Liver (tissue), 9 donors: ENCODE measurements around a stretch of chr3.

DNA sequence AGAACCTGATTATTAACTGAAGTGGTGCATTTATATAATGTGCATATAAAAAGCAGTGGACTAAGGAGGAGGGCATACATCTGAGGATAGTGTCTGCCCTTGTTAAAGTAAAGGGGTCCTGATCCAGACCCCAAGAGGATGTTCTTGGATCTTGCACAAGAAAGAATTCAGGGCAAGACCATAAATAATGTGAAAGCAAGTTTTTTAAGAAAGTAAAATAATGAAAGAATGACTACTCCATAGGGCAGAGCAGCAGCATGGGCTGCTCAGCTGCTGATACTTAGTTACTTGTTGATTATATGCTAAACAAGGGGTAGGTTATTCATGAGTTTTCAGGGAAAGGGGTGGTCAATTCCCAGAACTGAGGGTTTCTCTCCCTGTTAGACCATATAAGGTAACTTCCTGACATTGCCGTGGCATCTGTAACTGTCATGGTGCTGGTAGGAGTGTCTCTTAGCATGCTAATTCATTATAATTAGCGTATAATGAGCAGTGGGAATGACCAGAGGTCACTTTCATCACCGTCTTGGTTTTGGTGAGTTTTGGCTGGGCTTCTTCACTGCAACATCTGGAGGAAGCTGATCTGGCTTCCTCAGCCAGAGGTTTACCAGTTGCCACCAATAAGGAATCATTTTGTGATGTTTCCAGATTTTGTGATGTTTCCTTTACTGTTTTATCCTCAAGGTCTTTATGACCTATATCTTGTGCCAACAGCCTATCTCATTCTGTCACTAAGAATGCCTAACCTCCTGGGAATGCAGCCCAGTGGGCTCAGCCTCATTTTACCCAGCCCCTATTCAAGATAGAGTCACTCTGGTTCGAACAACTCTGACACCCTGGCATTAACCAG is 121.8 kb upstream of the CHL1 start:
- PRO-cap, 5 experiments: no peak in any of the 5 experiments
- RAMPAGE, long total RNA, 2 experiments: no peak in any of the 2 experiments
- RRBS: no CpG with 5 or more reads among the region's 4 CpGs

DNA sequence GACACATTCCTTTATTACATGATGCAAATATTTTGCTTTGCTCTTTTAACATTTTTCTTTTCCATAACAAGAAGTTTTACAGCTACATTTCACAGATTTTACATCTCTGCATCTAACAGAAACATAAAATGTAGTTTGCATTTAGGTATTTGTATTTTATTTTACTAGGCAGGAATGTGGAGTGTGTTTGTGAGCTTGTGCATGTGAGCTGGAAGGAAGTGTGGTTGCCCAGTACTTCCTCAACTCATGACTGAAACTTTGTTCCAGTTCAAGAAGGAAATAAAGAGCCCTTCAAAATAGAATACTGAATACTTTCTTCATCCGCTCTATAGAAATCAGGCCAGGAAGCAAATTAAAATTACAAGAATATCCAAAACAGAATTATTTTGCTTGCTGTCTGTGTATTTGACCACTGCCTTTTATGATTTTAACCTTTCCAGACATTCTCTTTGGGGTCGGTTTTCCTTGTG is 81.3 kb downstream of the CHL1 start:
- PRO-cap, 5 experiments: no peak in any of the 5 experiments
- RAMPAGE, long total RNA, 2 experiments: no peak in any of the 2 experiments
- RRBS: no CpG with 5 or more reads among the region's 2 CpGs

GRCh38 chr3:1885262-1885682 is 213.4 kb upstream of the CNTN4 start:
- PRO-cap, 5 experiments: no peak in any of the 5 experiments
- RAMPAGE, long total RNA, 2 experiments: no peak in any of the 2 experiments

GRCh38 chr3:2862229-2862872 is 247.8 kb downstream of the IL5RA start:
- PRO-cap, 5 experiments: peak in 4 of 5 experiments; most common plus-strand start chr3:2862706 (in 2); most common minus-strand start chr3:2862481 (in 1)
- RAMPAGE, long total RNA, 2 experiments: no peak in any of the 2 experiments
- RRBS: no CpG with 5 or more reads among the region's 1 CpG

GRCh38 chr3:4340605-4340974 is 37.4 kb downstream of the SETMAR start:
- PRO-cap, 5 experiments: no peak in any of the 5 experiments
- RAMPAGE, long total RNA, 2 experiments: no peak in any of the 2 experiments
- RRBS: no CpG with 5 or more reads among the region's 3 CpGs

DNA sequence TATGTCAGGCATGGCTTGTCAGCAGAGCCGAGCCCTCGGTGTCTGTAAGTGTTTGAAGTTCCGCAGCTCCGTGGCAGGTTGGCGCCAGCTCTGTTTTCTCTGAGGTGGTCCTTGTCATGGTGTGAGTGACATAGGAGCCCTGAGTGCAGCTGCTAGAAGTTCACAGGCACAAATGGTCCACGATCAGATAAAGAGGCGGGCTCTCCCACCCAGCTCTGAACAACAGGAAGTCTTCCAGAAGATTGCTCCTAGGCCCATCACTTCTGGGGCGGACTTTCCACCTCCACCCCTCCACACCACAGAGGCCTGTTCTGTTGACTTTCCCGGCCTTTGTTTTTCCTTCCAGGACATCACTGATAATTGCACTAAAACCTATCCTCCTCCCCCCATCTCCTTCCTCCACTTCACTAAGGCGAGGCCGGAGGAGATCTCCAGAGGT is 19.8 kb downstream of the ITPR1 start:
- PRO-cap, 5 experiments: no peak in any of the 5 experiments
- RAMPAGE, long total RNA, 2 experiments: no peak in any of the 2 experiments
- RRBS: no CpG with 5 or more reads among the region's 11 CpGs

GRCh38 chr3:4548641-4549327 is 55.6 kb downstream of the ITPR1 start:
- PRO-cap, 5 experiments: no peak in any of the 5 experiments
- RAMPAGE, long total RNA, 2 experiments: no peak in any of the 2 experiments
- RRBS: no CpG with 5 or more reads among the region's 3 CpGs

GRCh38 chr3:4550537-4551209 is 57.5 kb downstream of the ITPR1 start:
- PRO-cap, 5 experiments: no peak in any of the 5 experiments
- RAMPAGE, long total RNA, 2 experiments: no peak in any of the 2 experiments
- RRBS: no CpG with 5 or more reads among the region's 3 CpGs

GRCh38 chr3:4736026-4736980 is 242.9 kb upstream of the BHLHE40 start:
- PRO-cap, 5 experiments: no peak in any of the 5 experiments
- RAMPAGE, long total RNA, 2 experiments: no peak in any of the 2 experiments
- RRBS: no CpG with 5 or more reads among the region's 18 CpGs

- PRO-cap, 5 experiments: peak in 5 of 5 experiments; most common plus-strand start chr3:4741908 (in 5); most common minus-strand start chr3:4741768 (in 5)
- RAMPAGE, long total RNA, 2 experiments: no peak in any of the 2 experiments
- RRBS: no CpG with 5 or more reads among the region's 14 CpGs
Observed at GRCh38 chr3:4741202-4742131, 237.8 kb upstream of the BHLHE40 start.

DNA sequence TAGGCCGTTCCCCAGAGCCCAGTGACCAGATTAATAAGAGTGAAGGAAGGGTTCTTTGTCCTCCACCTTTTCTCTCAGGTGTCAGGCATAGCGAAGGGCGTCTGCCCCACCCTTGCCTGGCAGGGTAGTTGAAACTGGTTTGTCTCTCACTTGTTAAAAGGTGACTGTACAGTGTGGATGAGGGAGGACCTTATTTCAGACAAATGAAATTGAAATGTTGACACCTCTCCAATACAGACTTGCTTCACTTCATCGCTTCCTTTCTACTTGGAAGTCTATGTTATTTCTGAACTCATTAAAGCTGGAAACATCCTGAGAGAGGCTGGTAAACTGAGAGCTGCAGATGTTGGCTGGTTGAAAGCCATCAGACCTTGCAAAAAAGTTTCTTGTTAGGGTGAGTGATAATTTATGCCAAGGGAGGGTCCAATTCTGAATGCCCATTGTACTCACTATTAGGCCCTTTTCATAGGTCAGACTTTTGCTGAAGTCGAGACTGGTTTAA is 223.5 kb upstream of the BHLHE40 start:
- PRO-cap, 5 experiments: no peak in any of the 5 experiments
- RAMPAGE, long total RNA, 2 experiments: no peak in any of the 2 experiments
- RRBS: no CpG with 5 or more reads among the region's 5 CpGs

GRCh38 chr3:4817611-4818496 is 161.4 kb upstream of the BHLHE40 start:
- PRO-cap, 5 experiments: no peak in any of the 5 experiments
- RAMPAGE, long total RNA, 2 experiments: no peak in any of the 2 experiments
- RRBS: no CpG with 5 or more reads among the region's 14 CpGs

GRCh38 chr3:4985026-4985902 is 6.0 kb downstream of the BHLHE40 start:
- PRO-cap, 5 experiments: peak in 2 of 5 experiments; most common plus-strand start chr3:4985448 (in 1); most common minus-strand start chr3:4985477 (in 2)
- RAMPAGE, long total RNA, 2 experiments: no peak in any of the 2 experiments
- RRBS: no CpG with 5 or more reads among the region's 6 CpGs

- PRO-cap, 5 experiments: peak in 1 of 5 experiments; most common plus-strand start chr3:4996510 (in 1)
- RAMPAGE, long total RNA, 2 experiments: no peak in any of the 2 experiments
- RRBS: no CpG with 5 or more reads among the region's 7 CpGs
Observed at GRCh38 chr3:4996284-4996712, 17.1 kb downstream of the BHLHE40 start.

- PRO-cap, 5 experiments: no peak in any of the 5 experiments
- RAMPAGE, long total RNA, 2 experiments: no peak in any of the 2 experiments
- RRBS: no CpG with 5 or more reads among the region's 8 CpGs
Observed at GRCh38 chr3:5021635-5022104, 42.4 kb downstream of the BHLHE40 start.

DNA sequence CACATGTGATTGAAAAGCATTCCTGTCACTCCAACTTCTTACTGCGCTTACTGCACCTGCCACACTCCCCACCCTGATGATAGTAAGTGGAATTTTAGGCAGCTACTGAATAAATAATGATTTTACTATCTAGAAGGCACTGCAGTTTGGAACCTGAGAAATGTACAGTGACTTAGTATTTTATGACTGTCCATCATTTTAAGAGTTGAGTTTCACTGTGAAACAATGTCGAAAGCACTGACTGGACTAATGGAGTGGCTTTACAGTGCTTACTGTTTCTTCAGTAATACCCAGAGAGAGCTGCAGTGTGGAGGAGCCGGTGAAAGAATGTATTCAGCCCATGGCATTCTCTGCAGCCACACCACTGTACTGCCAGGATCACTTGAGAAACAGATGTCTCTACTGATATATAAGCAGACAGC is 16.5 kb downstream of the ARL8B start:
- PRO-cap, 5 experiments: no peak in any of the 5 experiments
- RAMPAGE, long total RNA, 2 experiments: no peak in any of the 2 experiments
- RRBS: no CpG with 5 or more reads among the region's 3 CpGs

- PRO-cap, 5 experiments: no peak in any of the 5 experiments
- RAMPAGE, long total RNA, 2 experiments: no peak in any of the 2 experiments
- RRBS: no CpG with 5 or more reads among the region's 5 CpGs
Observed at GRCh38 chr3:7554363-7554776, 693.5 kb downstream of the GRM7 start.

GRCh38 chr3:7739703-7740109 is 761.9 kb upstream of the LMCD1 start:
- PRO-cap, 5 experiments: peak in 2 of 5 experiments; most common plus-strand start chr3:7739998 (in 2); most common minus-strand start chr3:7739920 (in 1)
- RAMPAGE, long total RNA, 2 experiments: no peak in any of the 2 experiments
- RRBS: no CpG with 5 or more reads among the region's 1 CpG

DNA sequence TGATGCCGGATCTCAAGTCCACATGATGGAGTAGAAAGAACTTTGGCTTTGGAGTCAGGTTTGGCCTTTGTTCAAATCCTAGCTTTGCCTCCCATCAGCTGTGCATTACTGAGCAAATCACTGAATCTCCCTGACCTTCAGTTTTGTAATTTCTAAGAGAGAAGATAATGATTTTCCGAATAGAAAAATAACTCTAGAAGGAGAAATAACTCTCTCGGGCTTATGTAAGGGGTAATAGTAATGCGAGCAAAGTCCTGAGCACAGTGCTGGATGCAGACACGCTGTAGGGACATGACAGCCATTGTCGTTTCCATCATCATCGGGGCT is 59.9 kb downstream of the LMCD1 start:
- PRO-cap, 5 experiments: no peak in any of the 5 experiments
- RAMPAGE, long total RNA, 2 experiments: no peak in any of the 2 experiments
- RRBS: no CpG with 5 or more reads among the region's 7 CpGs

DNA sequence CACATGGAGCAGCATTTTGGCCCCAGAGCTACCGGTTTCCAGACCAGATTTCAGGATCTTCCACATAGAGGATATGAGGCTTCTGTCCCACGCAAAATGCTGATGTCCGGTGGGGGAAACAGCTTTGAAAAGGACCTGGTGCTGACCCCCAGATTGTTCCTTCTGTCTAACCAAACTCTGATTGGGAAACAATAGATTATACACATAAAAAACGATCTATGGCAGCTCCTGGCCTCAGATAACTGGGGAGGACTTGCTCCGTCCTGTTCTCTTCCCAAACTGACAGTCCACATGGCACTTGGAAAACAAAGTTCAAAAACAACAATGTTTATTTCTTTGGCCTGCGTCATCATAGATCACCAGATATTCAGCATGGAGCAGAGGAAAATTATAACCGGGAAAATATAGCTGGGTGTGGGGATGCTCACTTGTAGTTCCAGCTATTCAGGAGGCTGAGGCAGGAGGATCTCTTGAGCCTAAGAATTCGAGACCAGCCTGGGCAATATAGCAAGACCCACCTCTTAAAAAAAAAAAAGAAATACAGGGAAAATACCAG is 63.8 kb downstream of the SSUH2 start:
- PRO-cap, 5 experiments: no peak in any of the 5 experiments
- RAMPAGE, long total RNA, 2 experiments: no peak in any of the 2 experiments
- RRBS: 90% methylated on average over 2 of the region's 8 CpGs